Mesangial cell (primary cell): Measurements from ENCODE around the gene CFAP97D2.

DNA sequence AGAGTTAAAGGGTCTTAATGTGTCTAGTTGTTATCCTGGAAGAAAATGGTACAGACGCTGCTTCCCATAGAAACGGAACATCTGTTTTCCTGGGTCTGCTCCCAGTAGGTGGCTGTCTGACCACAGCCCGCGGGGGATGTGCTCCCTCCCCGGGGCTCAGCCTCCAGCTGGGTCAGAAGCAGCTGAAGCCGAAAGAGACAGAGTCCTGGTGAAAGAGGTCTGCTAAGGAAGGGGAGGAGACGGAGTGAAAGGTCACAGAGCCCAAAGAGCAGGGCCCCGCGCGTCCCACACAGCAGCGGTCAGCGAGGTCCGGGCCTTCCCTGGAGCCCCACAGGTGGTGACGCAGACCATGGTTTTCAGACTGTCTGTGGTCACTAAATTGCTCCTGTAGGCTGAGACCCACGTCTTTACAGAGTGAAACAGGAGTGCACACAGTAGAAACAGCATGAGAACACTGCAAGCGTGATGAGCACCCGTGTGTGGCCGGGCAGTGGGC is 51.9 kb upstream of the C13orf46 start:
- RAMPAGE, long total RNA, result no peak

GRCh38 chr13:114036783-114037337 is 63.0 kb upstream of the C13orf46 start:
- RAMPAGE, long total RNA, result no peak

- RAMPAGE, long total RNA, result no peak
These were observed 24.2 kb downstream of the RASA3 start for GRCh38 chr13:114108208-114108681.

- RAMPAGE, long total RNA, result no peak
These were observed 21.9 kb downstream of the RASA3 start for GRCh38 chr13:114110426-114111090.

DNA sequence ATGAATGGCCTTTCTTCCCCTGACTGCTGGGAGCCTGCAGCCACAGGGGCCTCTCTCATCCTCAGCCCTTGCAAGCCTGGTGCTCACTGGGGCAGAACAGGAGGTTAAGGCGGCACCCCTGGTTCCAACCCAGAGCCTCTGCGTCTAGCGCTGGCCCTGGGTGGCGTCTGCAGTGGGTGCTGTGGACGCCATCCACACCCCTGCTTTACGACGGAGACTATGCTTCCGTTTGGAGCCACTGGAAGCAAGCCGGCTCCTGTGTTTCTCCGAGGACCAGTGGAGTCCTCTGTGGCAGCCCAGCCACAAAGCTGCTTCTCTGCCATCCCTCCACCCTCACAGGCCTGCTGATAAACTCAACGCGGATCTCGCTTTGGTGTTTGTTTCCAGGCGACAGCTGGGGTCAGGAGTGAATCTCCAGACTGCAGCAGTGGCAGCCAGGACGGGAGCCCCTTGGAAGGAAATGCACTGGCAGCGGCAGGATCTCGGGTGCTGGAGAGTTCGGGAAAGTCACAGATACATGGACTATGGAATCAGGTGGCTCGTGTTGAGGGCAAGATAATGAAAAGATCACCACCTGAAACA is 2.1 kb upstream of the RASA3 start:
- RAMPAGE, long total RNA, result no peak

- RAMPAGE, long total RNA, result no peak
These were observed 7.9 kb upstream of the RASA3 start for GRCh38 chr13:114140026-114140945.

DNA sequence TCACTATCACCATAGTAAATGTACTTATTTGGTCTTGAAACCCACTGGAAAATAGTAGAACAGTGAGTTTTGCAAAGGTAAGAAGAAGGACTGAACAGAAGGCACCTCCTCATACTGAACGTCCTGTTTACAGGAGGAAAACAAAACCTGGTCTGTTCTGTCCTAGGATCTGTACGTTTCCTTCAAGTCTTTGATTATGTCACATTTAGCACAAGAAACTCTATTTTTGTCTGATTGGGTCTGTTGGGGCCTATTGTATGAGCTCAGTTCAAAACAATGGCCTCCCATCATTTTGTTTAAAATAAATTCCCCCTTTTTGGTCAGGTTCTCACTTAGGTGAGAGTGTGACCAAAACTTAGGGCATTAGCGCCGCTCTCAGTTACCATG is 11.2 kb upstream of the CFAP97D2 start:
- RAMPAGE, long total RNA, result no peak

DNA sequence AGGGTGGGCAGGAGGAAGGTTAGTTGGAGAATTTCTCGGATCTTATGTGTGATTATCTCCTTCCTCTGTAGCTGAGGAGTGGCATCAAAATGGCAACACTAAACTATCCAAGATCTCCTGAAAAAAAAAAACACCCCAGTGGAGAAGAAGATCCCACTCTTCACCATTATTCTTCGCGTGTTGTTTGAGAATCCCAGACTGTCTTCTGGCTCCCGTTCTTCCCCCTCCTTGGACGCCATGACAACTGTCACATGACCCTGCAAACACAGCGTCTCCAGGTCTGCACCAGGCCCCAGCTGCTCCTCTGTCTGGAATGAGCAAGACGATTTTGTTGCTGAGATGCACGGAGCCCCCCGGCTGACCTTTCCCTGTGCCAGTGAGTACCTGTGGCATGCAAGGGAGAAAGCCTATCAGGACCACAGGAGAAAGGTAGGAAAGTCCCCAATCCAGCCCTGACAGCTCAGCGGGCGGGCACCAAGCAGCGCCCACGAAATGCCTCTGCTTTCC is at the start of gene CFAP97D2:
Gene CFAP97D2, plus strand, starts transcription at position 266 of the 507 bp plus-strand sequence.
- RAMPAGE, long total RNA, result no peak